AG08470 (cell line): Measurements from ENCODE around the genes FUT2, GFY and RPS11.

- RRBS = 90% methylated on average over 2 of the region's 10 CpGs
Measured at GRCh38 chr19:48695727-48696131, at the start of gene FUT2. FUT2 (plus strand) TSS chr19:48695971.

DNA sequence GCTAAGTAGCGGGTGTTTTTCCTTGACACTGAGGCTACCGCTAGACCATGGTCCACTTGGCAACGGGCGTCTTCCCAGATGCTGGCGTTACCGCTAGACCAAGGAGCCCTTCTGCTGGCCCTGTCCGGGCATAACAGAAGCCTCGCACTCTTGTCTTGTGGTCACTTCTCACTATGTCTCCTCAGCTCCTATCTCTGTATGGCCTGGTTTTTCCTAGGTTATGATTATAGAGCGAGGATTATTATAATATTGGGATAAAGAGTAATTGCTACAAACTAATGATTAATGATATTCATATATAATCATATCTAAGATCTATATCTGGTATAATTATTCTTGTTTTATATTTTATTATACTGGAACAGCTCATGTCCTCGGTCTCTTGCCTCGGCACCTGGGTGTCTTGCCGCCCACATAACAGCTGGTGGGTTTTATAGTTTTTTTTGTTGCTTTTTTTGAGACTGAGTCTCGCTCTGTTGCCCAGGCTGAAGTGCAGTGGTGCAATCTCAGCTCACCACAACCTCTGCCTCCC lies 4.6 kb downstream of the PPP1R15A start:
- RRBS = no CpG with 5 or more reads among the region's 13 CpGs

GRCh38 chr19:48910951-48911444 lies 10.9 kb downstream of the NUCB1 start:
- RRBS = no CpG with 5 or more reads among the region's 12 CpGs

DNA sequence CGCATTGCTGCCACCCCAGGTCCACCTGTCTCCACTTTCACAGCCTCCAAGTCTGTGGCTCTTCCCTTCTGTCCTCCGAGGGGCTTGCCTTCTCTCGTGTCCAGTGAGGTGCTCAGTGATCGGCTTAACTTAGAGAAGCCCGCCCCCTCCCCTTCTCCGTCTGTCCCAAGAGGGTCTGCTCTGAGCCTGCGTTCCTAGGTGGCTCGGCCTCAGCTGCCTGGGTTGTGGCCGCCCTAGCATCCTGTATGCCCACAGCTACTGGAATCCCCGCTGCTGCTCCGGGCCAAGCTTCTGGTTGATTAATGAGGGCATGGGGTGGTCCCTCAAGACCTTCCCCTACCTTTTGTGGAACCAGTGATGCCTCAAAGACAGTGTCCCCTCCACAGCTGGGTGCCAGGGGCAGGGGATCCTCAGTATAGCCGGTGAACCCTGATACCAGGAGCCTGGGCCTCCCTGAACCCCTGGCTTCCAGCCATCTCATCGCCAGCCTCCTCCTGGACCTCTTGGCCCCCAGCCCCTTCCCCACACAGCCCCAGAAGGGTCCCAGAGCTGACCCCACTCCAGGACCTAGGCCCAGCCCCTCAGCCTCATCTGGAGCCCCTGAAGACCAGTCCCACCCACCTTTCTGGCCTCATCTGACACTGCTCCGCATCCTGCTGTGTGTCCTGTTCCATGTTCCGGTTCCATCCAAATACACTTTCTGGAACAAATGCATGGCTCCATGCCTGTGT lies 10.8 kb upstream of the DHDH start:
- RRBS = 100% methylated on average over 1 of the region's 15 CpGs

DNA sequence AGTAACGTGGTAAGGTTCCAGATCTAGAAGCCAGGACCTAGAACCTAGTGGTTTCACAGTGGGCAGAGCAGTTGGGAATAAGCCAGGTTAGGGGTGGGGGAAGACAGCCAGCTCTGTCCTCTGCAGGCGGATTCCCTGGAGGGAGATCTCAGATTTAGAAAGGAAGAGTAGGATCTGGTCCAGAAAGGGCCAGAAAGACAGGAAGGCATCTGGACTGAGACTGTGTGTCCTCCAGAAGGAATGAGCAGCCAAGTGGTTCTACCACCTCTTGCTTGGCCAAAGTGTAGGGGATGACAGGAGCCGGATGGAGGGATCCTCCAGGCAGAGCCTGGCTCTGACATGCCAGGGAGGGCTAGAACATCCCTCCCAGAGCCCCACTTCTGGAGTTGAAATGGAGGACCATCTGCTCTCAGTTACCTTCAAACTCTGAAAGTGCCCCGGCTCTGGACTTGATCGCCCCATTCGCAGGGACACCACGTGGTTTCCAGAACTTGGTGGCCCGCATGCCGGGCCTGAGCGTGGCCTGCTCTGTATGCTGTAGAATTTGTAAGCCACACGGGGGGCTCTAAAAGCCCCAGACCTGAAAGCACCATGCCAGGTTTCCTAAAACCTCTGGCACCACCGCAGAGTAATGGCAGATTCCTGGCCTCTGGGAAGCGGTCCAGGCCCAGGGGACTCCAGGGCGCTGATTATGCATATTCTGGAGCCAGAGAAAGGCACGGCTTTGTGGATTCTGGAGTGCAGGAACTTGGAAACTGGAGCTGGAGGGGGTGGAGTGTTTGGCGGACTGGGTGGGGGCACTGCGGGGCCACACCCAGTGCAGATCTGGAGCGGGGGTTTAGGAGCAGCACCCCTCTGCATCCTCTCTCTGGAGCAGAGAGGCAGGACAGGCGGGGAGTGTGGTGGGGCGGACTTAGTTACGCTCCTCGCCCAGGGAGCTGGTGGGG lies 3.5 kb downstream of the FTL start:
- RRBS = 67% methylated on average over 6 of the region's 22 CpGs

GRCh38 chr19:48989504-48990285 lies 3.4 kb downstream of the GYS1 start:
- RRBS = no CpG with 5 or more reads among the region's 21 CpGs

DNA sequence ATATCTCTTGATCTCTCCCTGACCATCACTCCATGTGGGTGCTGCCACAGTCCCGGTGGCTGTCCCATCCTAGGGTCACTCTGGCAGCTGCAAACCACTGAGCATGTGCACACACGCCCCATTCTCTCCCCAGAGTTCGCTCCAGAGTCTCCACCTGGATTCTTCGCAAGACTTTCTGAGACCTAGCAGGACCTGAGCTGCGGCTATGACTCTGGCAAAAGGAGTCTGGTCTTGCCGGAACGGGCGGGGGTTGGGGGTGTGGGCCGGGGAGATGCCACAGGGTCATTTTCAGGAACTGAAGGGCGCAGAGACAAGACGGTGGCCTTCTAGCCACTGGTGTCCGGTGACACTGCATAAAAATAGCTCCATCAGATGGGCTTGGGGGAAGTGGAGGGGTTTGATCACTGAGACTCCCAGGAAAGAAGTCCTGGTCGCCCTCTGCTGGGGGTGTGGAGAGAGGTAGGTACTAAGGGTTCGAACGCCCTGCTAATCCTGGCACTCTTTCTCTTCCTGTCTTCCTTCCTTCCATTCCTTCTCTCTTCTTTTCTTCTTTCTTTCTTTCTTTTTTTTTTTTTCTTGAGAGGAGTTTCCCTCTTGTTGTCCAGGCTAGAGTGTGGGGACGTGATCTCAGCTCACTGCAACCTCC lies 1.3 kb upstream of the KCNA7 start:
- RRBS = 57% methylated on average over 4 of the region's 16 CpGs

DNA sequence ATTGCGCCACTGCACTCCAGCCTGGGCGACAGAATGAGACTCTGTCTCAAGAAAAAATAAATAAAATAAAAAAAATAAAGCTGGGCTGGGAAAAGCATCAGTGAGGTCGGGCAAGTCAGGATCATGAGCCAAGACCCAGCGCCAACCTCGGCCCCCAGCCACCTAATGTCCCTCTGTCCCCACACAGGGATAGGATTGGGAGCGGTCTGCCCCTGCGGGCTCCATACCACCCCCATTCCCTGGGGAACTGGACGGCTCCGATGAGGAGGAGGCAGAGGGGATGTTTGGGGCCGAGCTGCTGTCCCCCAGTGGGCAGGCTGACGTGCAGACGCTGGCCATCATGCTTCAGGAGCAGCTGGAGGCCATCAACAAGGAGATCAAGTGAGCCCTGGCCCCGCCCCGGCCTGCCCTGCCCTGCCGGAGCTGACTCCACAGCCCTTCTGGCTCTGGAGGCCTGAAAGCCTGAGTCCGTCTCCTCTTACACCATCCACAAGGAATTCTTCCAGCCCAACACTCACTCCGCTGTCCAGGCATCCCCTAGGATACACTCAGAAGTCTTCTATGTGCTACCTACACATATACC lies 17.3 kb downstream of the PPFIA3 start:
- RRBS = no CpG with 5 or more reads among the region's 17 CpGs

DNA sequence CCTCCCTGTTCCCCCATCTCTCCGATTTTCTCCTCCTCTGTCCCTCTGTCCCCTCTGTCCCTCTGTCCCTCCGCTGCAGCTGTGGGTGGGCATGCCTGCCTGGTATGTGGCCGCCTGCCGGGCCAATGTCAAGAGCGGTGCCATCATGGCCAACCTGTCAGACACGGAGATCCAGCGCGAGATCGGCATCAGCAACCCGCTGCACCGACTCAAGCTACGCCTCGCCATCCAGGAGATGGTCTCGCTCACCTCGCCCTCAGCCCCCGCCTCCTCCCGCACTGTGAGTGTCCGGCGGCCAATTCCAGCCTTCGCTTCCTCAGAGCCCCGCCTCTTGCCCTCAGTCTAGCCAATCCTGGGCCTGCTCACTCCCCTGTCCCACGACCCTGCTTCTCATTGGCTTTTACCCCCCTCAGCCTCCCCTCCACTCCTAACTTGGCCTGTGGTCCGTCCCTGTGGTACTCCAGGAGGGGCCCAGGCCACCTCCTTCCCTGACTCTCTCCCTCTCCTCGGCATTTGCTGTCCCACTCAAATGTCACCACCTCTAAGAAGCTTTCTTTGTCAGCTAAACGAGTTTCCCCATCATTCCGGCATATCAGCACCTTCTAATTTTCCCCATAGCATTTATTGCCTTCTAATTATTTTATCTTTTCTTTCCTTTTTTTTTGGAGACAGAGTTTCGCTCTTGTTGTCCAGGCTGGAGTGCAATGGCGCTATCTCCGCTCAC lies 12.3 kb downstream of the HRC start:
- RRBS = no CpG with 5 or more reads among the region's 29 CpGs

DNA sequence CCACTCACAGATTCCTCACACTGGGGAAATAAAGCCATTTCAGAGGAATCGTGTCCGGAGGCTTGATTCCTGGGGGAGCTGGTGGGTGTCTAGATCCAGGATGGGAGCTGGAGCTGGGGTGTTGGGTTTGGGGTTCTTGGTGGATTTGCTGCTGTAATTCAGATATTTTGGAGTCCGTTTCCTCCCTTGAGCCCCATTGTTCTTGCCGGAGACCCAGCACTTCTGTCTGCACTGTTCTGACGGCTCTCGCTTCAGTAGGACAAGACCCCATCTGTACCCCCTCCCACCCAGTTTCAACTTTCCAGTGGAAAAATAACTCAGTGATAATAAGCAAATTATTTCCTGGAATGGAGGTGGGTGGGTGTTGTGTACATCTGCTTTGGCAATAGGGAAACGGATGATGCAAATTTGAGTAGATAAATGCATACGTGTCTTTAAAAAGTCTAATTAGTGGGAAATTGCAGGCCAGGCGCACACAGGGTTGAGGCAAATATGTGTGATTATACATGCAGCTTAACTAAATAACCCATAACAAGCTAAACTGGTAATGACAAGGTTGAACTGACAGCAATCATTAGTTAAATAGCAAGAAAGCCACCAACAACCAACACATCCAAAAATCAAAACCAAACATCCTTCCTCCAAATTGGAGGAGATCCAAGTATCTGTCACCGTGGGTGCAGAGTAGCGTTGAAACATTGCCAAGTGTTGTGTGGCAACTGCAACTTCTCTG lies 54.4 kb downstream of the TRPM4 start:
- RRBS = 93% methylated on average over 2 of the region's 11 CpGs

- RRBS = no CpG with 5 or more reads among the region's 14 CpGs
Measured at GRCh38 chr19:49225472-49225934, 67.9 kb downstream of the TRPM4 start.

- RRBS = no CpG with 5 or more reads among the region's 7 CpGs
Measured at GRCh38 chr19:49301126-49301661, 23.8 kb downstream of the SLC6A16 start.

- RRBS = no CpG with 5 or more reads among the region's 9 CpGs
Measured at GRCh38 chr19:49425255-49425651, at the start of gene GFY. GFY (plus strand) TSS chr19:49425388.

DNA sequence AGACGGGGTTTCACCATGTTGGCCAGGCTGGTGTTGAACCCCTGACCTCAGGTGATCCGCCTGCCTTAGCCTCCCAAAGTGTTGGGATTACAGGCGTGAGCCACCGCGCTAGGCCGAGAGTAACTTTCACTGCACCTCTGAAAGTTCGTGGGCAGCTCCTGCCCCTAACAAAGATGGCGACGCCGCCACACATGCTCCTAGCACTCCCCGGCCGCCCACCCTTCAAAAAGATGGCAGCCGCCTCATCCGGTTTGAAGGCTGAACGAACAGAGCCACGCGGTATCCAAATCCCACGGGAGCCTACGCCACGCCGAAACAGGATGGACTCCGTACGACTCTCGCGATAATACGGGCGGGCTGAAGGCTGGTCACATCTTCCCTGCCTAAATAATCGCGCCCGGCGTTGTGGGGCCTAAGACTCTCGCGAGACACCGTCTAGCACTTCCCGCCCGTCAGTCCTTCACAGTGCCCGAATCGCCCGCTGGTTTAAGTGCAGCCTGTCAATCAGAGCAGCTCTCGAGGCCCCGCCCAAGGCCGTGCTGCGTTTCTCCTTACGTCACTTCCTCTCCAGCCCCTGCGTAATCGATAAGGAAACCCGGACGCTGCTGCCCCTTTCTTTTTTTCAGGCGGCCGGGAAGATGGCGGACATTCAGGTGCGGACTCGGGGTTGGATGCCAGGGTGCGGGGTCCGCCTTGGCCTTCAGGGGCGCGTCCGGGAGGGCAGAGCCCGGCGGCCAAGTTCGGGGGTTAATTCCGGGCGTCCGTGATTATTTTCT lies at the start of gene RPS11:
Gene RPS11 (plus strand): TSS at position 616 of the 776 bp plus-strand sequence.
- RRBS = under 1% methylated on average over 9 of the region's 64 CpGs

- RRBS = no CpG with 5 or more reads among the region's 24 CpGs
Measured at GRCh38 chr19:49497834-49498794, 1.9 kb downstream of the RPS11 start.

- RRBS = 93% methylated on average over 4 of the region's 31 CpGs
Measured at GRCh38 chr19:49524899-49525952, 2.6 kb upstream of the RCN3 start.

GRCh38 chr19:49558518-49559084 lies 21.8 kb downstream of the NOSIP start:
- RRBS = no CpG with 5 or more reads among the region's 11 CpGs

GRCh38 chr19:49560287-49561382 lies 19.7 kb downstream of the NOSIP start:
- RRBS = no CpG with 5 or more reads among the region's 21 CpGs

GRCh38 chr19:49567687-49568534 lies 12.4 kb downstream of the NOSIP start:
- RRBS = no CpG with 5 or more reads among the region's 13 CpGs

DNA sequence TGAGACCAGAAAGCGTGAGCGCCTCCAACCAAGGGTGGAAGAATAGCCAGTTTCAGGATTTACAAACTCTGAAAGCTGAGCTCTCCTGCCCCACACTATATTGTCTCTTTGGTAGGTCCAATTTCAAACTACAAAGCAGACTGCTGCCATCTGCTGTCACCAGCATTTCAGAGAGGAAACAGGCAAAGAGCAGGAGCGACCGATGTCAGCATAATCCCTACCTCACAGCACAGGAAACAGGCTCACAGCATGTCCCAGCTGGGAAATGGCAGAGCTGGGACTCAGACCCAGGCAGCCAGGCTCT lies 9.1 kb downstream of the NOSIP start:
- RRBS = no CpG with 5 or more reads among the region's 4 CpGs